OCI-LY7 (cell line): ENCODE data around the genes ZNF284 and NKPD1.

DNA sequence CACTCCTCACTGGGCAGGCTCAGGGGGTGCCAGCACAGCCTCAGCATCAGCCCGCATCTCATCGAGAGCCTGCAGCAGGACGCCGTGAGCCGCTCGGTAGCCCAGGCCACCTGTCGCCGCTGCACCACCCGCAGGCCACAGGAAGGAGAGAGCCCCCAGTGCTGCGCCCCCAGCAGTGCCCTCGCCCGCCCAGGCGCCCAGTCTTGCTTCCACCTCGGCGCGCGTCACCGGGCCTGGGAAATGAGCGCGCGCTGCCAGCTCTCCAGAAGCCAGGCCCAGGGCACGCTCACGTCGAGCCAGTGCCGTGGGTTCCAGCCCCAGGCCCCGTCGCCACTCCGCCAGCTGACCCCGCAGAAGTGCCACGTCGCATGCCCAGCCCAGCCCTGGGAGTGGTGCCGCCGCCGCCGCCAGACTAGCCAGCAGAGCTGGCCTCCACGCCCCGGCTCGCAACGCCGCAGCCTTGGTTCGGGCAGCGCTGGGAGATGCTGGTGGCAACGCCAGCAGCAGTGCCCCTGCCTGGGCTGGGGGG lies 3.9 kb downstream of the IRGQ start:
- PRO-cap = no peak
- RAMPAGE, long total RNA = no peak

DNA sequence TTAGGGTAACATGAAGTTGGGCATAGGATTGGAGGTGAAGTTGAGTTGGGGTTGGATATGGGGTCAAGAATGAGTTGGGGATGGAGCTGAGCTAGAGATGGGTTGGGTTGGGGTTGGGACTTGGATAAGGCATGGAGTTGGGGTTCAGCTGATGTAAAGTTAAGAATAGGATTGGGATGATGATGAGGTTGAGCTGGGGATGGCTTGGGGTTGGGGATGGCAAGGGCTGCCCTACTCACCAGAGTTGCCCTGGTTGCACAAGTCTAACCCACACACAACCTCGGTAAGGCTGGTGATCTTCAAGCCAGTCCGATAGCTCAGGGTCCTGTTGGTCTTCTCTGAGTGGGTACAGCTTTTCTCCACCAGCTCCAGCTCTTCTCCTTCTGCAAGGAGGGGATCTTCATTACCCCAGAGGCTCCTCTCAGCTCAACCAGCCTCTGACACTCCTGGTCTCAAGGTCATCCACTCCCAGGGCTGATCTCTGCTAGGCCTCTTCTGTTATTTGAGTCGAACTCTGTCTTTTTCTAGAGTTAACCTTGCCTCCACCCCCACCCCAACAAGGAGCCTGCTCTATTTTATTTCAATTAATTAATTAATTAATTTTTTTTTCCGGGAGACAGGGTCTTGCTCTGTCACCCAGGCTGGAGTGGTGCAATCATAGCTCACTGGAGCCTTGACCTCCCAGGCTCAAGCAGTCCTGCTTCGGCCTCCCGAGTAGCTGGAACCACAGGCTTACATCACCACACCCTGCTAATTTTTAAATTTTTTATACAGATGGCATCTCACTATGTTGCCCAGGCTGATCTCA lies 4.7 kb downstream of the PLAUR start:
- PRO-cap = no peak
- RAMPAGE, long total RNA = no peak

DNA sequence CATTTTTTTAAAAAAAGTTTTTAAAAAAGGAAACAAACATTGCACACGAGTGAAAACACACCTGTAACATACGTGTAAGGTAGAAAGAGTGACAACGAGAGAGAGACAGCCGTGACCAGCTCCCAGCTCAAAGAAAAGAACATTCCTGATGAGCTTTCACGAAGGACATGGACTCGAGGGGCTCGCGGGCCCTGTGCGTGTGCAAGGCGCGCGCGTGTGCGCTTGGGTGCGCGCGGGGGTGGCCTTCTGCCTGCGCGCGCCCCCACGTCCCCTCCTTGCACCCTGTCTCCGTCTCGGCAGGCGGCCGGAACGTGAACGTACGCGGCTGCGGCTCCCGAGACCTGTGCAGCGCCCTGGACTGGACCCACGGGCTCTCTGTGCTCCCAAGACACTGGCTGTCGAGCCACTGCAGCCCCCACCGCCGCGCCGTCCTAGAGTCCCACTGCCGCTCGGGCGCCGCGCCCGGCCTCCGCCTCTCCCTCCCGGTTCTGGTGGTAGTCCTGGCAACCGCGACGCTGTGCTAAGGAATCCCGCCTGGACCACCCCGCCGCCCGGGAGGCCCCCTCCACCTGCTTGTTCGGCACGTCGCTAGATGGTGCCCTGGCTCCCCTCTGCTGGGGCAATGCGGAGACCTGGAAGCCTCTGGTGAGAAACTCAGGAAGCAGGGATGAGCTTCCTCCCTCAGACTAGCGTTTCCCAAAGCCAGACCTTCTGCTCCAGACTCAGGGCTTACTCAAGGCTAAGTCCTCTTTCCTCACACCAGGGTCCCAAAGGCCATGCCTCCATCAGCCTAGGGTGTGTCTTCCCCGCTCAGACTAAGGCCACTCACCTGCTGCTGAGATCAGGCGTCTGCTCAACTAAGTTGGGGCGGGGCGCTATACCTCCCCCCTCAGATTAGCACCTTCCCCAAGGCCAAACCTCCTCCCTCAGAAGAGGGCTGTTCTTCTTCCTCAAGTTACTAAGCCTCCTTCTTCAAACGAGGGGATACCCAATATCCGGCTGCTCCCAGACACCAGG lies 16.3 kb upstream of the IRGC start:
- PRO-cap = no peak
- RAMPAGE, long total RNA = no peak

DNA sequence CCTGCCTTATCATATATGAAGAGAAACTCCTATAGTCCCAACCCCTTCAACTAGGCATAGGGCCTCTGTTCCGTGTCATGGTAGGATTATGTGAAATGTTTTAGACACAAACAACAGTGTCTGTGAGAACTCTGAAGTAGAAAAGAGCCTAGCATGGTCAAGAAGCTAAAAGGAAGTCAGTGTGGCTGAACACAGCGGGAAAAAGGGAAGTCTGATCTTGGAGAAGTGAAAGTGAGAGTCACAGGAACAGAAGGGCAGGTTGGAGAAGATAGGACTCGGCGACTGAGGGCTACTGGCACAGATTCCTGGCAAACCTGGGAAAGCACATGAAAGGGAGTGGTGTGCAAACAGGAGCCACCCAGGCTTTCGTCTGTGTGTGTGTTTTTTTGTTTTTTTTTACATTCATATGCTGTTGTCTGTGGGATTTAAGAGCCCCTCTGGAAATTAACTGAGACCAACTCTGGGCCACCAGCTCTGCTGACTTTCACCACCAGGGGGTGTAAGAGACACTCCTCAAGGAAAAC lies 9.7 kb downstream of the SMG9 start:
- PRO-cap = no peak
- RAMPAGE, long total RNA = no peak

GRCh38 chr19:43756509-43757098 lies 1.8 kb upstream of the SMG9 start:
- PRO-cap = no peak
- RAMPAGE, long total RNA = no peak

DNA sequence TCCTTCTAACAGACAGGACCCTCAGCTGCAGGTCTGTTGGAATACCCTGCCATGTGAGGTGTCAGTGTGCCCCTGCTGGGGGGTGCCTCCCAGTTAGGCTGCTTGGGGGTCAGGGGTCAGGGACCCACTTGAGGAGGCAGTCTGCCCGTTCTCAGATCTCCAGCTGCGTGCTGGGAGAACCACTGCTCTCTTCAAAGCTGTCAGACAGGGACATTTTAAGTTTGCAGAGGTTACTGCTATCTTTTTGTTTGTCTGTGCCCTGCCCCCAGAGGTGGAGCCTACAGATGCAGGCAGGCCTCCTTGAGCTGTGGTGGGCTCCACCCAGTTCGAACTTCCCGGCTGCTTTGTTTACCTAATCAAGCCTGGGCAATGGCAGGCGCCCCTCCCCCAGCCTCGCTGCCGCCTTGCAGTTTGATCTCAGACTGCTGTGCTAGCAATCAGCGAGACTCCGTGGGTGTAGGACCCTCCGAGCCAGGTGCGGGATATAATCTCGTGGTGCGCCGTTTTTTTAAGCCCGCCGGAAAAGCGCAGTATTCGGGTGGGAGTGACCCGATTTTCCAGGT lies 17.2 kb downstream of the ZNF404 start:
- PRO-cap = no peak
- RAMPAGE, long total RNA = no peak

DNA sequence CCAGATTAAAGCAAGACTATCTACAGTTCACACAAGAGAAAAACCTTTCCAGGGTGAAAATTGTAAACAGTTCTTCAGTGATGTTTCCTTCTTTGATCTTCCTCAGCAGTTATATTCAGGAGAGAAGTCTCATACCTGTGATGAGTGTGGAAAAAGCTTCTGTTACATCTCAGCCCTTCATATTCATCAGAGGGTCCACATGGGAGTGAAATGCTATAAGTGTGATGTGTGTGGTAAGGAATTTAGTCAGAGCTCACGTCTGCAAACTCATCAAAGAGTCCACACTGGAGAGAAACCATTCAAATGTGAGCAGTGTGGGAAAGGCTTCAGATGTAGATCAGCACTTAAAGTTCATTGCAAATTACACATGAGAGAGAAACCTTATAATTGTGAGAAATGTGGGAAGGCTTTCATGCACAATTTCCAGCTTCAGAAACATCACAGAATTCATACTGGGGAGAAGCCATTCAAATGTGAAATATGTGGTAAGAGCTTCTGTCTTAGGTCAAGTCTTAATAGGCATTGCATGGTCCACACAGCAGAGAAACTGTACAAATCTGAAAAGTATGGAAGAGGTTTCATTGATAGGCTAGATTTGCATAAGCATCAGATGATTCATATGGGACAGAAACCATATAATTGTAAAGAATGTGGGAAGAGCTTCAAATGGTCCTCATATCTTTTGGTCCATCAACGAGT lies 6.9 kb downstream of the ZNF222 start:
- PRO-cap = no peak
- RAMPAGE, long total RNA = no peak

DNA sequence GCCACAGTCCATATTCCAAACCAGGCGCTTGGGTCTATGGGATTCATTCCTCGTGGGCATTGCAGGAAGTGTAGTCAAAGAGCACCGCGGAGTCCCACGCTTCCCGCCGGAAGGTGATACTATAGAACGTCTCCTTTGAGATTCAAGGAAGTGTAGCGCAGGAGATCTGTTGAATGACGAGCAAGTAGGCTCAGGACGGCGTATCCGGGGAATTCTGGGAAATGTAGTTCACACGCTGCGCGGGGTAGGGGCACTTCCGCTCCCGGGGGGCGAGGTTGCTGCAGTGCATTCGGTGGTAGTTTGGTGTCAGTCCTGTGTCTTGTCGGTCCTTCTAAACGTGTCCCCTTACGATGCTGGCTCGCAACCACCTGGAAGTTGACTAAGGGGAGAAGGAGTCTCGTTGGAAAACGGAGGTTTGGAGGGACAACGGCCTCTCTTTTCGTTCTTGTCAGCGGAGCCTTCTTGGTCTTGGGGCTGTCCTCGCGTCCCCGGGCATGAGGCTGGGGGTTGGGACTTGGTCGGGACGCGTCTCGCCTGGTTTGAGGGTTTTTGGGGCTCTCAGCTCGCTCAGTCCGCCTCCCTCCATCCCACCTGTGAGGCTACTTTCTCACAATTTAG lies at the start of gene ZNF284:
TSS of gene ZNF284 (plus strand) at position 281 of the 618 bp plus-strand sequence.
- PRO-cap = no peak
- RAMPAGE, long total RNA = no peak

DNA sequence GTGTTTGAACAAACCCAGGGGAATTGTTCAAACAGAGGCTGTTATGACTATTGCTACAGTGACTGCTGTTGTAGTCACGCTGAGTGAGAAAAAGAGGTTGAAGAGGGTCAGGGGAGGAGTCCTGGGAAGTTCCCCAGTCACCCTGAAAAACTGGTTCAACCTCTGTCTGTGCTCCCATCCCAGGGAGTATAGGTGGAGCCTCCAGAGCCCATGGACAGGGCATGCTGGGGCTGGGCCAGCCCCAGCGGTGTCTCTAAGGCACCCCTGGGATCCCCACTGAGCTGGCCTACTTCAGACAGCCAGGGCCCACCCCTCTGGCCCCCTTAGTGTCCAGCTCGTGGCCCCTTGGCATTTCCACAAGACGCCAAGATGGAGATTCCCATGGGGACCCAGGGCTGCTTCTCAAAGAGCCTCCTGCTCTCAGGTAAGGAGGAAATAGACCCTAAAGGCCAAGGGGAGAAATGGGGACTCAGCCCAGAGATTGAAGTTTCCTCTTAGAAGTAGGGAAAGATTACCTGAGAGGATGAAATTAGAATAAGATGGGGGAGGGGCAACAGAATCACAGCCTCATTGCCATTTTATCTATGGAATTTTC lies 378 bp downstream of the CEACAM19 start:
- PRO-cap = no peak
- RAMPAGE, long total RNA = no peak

DNA sequence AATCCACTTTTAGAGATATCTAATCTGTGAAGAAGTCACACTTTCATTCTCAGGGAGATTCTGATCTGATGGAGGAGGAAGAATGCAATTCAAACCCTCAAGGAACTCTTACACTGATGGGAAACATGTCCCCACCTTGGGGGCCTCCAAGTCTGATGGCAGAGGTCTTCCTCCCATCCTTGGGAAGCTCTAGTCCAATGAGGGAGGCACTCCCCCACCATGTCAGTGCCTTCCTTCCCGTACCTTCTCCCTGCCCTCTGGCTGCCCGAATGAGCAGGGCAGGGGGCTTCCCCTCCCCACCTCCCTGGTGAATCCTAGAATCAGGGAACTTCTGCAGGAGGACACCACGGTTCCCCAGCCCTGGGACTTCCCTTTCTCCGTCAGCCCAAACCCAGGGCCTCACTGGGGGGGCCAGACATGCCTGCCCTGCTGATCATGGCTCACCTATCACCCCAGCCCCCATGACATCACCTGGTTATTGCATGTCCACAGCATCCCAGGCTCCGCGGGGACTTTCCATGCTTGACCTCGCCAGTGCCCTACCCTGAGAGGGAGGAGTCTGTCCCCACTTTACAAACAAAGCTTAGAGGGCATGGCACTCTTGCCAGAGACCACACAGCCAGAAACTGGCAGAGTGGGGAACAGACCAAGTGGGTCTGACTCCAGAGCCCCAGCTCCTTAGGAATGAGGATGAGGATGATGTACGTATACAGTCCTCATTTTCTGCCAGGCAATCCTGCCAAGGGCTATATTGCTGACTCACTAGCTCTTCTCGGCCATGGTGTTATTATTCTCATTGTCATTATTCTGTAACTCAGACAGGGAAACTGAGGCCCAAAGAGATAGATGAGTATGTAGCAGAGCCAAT lies 9.7 kb upstream of the BCL3 start:
- PRO-cap = no peak
- RAMPAGE, long total RNA = no peak

DNA sequence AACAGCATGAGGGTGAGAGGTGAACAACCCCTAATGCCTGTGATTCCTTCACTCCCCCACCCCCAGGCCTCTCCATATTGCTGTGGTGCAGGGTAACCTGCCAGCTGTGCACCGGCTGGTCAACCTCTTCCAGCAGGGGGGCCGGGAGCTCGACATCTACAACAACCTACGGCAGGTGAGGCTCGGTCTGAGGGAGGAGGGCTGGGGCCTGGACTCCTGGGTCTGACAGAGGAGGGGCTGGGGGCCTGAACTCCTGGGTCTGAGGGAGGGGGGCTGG lies 7.6 kb downstream of the BCL3 start:
- PRO-cap = no peak
- RAMPAGE, long total RNA = no peak

DNA sequence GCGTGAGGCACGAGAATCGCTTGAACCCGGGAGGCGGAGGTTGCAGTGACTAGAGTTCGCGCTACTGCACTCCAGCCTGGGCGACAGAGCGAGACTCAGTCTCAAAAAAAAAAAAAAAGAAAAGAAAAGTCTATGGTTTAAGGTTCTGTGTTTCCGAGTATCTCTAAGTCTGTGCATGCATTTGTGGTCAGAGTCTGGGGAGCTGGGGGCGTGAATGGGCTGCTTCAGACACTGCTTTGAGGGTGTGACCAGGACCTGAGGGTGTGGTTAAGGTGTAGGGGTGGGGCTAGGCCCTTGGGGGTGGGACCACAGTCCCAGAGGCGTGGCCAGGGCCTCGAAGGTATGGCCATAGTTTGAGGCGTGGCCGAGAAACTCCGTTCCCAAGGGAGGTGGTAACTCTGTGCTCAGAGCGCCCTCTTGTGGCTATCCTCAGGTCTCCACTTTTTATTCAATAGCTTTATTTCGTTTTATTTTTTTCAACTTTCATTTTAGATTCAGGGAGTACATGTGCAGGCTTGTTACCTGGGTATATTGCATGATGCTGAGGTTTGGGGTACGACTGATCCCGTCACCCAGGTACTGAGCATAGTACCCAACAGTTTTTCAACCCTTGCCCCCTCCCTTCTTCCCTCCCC lies 7.1 kb upstream of the CBLC start:
- PRO-cap = no peak
- RAMPAGE, long total RNA = no peak

GRCh38 chr19:44776382-44777051 lies 1.2 kb upstream of the CBLC start:
- PRO-cap = no peak
- RAMPAGE, long total RNA = no peak

GRCh38 chr19:44796737-44797084 lies 12.2 kb upstream of the BCAM start:
- PRO-cap = no peak
- RAMPAGE, long total RNA = no peak

DNA sequence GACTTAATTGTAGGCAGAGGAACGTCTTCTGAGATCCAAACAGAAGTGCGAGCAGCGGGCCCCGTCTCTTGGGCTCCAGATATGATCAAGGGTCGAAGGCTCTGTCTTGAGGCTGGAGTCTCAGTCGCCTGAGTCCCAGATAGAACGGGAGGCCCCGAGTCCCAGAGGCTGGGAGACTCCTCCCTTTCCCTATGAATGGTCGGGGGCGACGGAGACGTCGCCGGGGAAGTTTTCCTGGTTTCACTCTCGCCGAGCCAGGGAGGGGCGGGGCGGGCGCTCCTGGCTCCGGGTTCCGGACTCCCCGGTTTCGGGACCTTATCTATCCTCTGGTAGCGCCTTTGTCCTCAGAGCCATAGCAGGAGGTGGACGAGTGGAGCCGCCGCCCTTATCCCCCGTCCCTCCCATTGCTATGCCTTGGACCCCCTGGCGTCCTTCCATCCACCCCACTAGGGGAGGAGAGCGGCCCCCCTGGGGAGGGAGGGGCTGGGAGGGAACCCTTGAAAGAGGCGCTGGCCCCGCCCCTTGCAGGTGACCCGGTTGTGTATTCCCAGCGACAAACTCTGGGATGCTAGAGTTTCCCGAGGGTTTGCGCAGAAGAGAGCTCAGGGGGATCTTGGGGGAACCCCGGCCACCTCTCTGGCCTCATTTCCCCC lies 1.5 kb downstream of the NECTIN2 start:
- PRO-cap = no peak
- RAMPAGE, long total RNA = no peak

- PRO-cap = no peak
- RAMPAGE, long total RNA = no peak
Measured at GRCh38 chr19:44951100-44951990, 3.8 kb upstream of the CLPTM1 start.

DNA sequence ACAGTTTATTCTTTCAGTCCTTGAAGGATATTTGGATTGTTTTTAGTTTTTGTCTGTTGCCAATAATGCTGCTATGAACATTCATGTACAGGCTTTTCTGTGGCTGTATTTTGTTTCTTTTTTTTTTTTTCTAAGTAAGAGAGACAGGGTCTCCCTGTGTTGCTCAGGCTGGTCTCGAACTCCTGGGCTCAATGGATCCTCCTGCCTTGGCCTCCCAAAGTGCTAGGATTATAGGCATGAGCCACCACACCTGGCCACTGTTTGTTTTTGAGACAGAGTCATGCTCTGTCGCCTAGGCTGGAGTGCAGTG lies 3.9 kb downstream of the CLPTM1 start:
- PRO-cap = no peak
- RAMPAGE, long total RNA = no peak

GRCh38 chr19:45068149-45068683 lies 8.1 kb downstream of the ZNF296 start:
- PRO-cap = no peak
- RAMPAGE, long total RNA = no peak

DNA sequence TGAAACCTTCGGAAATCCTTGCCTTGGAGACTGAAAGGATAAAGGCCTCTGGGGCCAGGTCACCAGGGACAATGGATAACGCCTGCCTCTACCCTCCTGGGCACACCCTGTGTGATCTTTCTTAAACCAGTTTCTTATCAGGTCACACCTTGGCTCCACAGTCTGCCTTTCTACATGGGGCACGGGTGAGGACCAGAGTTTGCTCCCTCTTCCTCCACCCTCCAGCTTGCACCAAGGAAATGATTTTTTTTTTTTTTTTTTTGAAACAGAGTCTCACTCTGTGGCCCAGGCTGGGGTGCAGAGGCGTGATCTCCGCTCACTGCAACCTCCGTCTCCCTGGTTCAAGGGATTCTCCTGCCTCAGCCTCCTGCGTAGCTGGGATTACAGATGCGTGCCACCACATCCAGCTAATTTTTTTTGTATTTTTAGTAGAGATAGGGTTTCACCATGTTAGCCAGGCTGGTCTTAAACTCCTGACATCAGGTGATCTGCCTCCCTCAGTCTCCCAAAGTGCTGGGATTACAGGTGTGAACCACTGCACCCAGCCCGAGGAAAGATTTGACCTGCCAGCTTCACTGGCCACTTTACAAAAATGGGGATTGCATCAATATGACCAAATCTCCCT lies 1.2 kb downstream of the GEMIN7 start:
- PRO-cap = no peak
- RAMPAGE, long total RNA = no peak

- PRO-cap = no peak
- RAMPAGE, long total RNA = no peak
Measured at GRCh38 chr19:45160698-45161192, at the start of gene NKPD1. TSS of gene NKPD1 (minus strand) at chr19:45160982.